LHCN-M2 (cell line): ENCODE measurements around the genes NSRP1 and TMIGD1.

- RAMPAGE, long total RNA: no peak
These were observed 5.3 kb downstream of the TRAF4 start for GRCh38 chr17:28748702-28749824.

DNA sequence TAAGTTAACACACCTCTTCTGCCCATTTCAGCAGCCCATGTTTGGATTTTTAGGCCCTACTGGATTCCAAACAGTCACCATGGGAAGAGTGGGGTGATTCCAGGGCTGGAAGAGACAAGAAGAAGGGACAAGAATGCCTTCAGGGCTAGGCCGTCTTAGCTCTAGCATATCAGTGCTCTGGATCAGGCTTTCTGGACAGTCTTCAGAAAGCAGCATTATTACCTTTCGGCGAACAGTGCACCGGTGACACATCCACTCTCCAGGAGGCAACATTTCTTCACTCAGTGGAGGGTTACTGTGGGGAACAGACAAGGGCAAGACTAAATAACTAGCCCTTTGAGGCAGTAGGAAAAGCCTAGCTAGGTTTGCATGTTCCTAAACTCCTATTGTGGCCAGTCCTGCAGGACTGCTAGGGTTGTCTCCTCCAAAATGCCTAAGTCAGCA is 23.9 kb upstream of the DHRS13 start:
- RAMPAGE, long total RNA: no peak

DNA sequence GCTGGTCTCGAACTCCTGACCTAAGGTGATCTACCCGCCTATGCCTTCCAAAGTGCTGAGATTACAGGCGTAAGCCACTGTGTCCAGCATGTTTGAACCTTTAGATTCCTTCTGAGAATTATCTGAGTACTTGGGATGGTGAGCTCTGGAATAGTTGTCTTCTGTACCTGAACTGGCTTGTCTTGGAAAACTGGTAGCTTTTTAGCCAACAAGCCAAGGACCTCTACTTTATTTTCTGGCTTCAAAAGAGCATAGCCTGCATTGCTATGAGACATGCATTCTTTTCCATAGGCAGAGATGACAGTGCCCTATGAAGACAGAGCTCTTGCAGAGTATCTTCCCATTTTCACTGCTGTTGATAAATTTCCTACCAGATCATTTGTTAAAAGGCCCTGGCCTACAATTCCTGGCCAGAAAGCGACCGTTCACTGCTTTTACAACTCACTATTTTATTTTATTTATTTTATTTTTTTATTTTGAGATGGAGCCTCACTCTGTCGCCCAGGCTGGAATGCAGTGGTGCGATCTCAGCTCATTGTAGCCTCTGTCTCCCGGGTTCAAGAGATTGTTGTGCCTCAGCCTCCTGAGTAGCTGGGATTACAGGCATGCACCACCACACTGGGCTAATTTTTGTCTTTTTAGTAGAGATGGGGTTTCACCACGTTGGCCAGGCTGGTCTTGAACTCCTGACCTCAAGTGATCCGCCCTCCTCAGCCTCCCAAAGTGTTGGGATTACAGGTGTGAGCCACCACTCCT is 16.3 kb downstream of the PHF12 start:
- RAMPAGE, long total RNA: no peak

- RAMPAGE, long total RNA: no peak
These were observed 5.0 kb downstream of the PHF12 start for GRCh38 chr17:28946176-28946910.

- RAMPAGE, long total RNA: no peak
These were observed 1.8 kb downstream of the PHF12 start for GRCh38 chr17:28949643-28949857.

- RAMPAGE, long total RNA: no peak
These were observed 22.1 kb downstream of the SEZ6 start for GRCh38 chr17:28983459-28984488.

- RAMPAGE, long total RNA: no peak
These were observed 26.7 kb downstream of the PIPOX start for GRCh38 chr17:29069477-29070161.

DNA sequence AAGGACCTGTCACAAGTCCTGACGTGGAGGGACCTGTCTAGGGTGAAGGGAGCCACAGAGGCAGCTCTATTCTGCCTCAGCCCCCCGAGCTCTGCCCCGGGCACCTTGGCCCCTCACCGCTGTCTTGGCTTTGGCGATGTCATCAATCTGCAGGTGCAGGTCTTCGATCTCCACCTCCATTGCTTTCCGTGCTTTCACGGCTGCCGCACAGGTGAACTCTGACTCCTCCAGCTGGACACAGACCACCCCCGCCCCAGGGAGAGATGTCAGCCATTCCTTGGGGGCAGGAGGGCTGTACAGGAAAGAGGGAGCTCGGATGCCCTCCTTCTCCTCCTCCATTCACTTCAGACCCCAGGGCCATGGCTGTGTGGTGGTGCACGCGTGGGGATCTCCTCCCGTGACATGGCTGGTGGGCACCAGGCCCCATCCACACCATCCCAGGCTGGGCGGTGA is 49.3 kb downstream of the PIPOX start:
- RAMPAGE, long total RNA: no peak

- RAMPAGE, long total RNA: no peak
These were observed 32.5 kb upstream of the MYO18A start for GRCh38 chr17:29212533-29213279.

DNA sequence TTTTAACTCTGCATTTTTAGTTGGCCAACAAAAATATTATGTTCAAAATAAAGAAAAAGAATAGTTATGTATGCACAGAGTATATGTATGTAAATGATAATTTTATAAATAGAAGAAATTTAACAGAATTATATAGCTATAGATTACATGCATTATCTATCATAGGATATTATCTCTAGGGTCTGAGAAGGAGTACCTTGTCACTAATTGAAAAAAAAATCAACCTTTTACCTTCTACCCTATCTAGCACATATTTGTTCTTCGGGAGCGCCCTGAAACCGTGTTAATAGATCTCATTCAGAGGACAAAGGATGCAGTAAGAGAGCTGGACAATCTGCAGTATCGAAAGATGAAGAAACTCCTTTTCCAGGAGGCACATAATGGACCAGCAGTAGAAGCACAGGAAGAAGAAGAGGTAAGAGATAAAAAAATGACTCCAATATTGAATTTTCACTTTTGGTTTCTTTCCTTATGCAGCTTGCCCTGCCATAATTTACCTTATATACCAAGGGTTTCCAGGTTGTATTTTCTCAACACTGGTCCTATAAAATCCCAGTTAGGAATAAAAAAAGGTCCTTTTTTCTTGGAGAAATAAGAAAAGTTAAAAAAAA is 71.4 kb downstream of the ABHD15 start:
- RAMPAGE, long total RNA: no peak

DNA sequence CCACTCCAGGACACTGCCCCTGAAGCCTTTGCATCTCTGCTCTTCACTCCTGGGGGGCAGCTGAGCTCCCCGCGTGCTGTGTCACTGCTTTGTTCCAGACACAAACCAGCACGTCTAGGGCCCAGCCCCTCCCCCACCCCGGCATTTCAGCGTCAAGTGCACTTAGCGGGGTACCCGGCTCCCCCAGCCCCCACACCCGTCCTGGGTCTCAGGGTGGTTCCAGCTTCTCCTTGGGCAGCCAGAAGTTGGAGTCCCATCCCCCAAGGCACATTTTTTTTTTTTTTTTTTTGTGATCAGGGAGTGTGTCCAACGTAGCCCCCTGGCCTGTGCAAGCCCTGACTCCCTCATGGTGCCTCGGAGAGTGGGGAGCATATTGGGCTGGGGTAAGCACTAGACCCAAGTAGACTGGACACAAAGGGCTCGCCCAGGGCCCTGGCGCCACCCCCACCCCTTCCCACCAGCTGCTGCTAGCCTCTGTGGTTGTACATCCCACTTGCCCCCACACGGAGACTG is 8.7 kb downstream of the CORO6 start:
- RAMPAGE, long total RNA: no peak

DNA sequence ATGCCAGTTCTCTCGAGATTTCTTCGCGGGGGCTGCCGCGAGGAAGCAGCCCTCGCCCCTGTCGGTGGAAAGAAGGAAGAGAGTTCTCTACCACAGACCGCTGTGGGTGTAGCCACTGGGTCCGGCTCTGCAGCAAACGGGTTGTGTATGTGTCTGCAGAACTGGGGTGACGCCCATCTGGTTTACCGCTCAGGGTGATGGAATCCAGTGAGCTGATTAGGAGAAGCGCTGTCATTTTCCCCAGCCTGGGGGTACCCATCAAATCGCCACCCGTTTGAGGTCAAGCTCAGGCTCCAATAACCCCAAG is 7.7 kb downstream of the CORO6 start:
- RAMPAGE, long total RNA: no peak

GRCh38 chr17:29624673-29625737 is 2.3 kb upstream of the CORO6 start:
- RAMPAGE, long total RNA: no peak

DNA sequence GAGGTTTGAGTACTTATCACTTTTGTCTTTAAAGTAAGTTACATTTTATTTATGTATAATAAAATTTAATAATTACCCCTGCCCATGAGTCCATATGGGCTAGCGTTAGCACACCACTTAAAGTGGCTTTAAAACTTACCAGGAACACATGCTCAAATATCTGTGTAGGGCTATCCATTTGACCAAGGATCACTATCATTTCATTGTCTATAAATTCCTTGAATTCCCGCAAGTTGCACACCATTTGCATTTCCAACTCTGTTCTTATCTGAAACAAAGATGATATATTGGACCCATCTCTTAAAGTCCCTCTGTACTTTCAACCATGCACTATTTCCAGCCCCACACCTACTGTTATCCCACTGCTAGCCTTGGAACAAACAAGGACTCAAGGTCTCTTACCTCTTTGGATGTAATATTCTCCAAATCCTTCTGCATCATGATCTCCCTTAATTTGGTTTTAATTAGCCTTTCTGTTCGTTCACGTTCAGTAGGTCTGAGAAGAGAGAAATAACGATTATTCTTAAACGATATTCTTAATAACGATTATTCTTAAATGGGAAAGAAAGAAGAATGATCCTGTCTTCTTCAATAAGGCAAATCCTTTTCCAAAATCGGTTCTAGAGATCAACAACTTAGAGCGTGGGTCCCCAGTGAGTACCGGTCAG is 44.1 kb upstream of the CORO6 start:
- RAMPAGE, long total RNA: no peak

DNA sequence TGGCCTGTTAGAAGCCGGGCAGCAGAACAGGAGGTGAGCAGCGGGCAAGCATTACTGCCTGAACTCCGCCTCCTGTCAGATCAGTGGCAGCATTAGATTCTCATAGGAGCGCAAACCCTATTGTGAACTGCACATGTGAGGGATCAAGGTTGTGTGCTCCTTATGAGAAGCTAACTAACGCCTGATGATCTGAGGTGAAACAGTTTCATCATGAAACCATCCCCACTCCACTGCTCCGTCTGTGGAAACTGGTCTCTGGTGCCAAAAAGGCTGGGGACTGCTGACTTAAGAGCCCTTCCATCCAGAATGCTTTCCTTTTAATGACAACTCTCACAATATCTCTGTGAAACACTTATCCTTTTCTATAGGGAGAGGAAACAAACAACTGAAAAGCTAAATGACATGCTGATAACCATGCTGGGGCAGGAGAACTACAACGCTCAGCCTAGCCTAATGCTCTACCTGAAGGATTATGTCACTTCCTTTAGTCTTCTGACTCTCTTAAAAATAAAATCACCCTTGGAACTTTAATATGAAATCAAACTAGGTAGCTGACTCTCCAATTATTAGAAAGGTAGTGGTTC is 44.8 kb upstream of the CORO6 start:
- RAMPAGE, long total RNA: no peak

- RAMPAGE, long total RNA: no peak
These were observed 87.1 kb downstream of the SSH2 start for GRCh38 chr17:29842944-29843302.

DNA sequence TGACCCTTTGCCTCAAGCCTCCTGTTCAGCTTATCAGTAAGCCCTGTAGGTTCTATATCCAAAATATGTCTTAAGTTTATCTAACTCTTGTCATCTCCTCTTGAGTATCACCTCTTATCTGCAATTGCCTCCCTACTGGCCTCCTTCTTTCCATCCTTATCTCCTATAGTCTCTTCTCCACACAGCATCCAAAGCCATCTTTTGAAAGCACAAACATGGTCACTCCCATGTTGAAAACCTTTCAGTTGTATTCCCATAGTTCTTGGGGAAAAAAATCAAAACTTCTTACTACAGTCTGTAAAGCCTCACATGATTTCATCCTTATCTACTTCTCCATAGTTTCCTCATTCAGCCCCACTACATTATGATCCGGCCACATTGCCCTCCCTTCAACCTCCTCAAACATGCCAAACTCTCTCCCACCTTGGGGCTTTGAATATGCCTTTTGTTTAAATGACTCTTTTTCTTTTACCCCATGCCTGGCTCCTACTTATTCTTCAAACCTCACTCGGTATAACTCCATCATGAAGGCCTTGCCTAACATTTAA is 54.6 kb downstream of the SSH2 start:
- RAMPAGE, long total RNA: no peak

- RAMPAGE, long total RNA: no peak
These were observed 10.8 kb downstream of the SSH2 start for GRCh38 chr17:29919137-29919707.

GRCh38 chr17:30116614-30117776 is at the start of gene NSRP1:
Gene NSRP1 (plus strand): TSS chr17:30116816.
- RAMPAGE, long total RNA: start-site peak on the plus strand at chr17:30116807-30116829, 55 reads

- RAMPAGE, long total RNA: no peak
These were observed at the start of gene TMIGD1 for GRCh38 chr17:30333974-30334173. Gene TMIGD1 (minus strand): TSS chr17:30334057.